Mesangial cell (primary cell): Measurements from ENCODE around the gene HPS3.

- RAMPAGE, long total RNA: no peak
Observed at GRCh38 chr3:148997607-148998135, 6.3 kb downstream of the GYG1 start.

DNA sequence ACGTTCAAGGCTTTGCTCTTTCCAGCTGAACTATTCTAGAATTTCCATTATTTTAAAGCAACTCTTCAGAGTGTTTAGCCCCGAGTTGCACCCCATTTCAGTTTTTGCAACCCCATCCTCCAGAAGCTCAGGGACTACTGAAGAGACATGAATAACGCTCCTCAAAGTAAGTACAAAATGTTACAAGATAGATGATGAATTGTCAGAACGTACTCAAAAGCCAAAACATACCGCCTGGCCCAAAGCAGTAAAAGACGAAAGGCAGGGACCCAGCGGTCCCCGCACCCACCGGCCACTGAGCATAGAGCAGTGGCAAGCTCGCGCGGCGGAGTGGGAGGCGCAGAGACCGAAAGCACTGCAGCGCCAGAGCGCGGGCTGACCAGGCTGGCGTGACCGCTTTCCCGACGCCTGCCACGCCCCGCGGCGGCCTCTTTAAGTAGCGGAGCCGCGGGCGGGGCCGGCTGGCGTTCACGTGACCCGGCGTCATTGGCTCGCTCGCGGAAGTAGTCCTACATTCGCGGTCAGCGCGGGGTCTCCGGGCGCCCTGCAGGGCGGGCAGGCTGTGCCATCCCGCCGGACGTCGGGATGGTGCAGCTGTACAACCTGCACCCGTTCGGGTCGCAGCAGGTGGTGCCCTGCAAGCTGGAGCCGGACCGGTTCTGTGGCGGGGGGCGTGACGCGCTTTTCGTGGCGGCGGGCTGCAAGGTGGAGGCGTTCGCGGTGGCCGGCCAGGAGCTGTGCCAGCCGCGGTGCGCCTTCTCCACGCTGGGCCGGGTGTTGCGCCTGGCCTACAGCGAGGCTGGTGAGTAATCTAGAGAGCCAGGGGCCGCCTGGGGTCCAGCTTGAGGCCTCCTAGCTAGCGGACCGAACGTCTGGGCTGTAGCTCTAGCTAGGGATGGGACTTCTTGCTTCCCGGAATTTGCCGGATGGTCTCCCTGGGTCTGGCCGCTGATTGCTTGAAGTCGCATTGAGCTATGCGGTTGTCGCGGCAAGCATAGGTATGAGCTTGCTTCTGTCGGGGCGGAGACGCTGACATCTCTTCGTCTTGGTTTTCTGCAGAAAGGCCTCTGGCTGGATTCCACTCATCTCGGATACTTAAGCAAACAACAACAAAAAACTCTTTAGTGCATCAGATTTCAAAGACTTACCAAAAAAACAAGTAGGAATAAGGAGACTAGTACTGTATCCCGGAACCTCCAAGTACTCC lies at the start of gene HPS3:
TSS of gene HPS3 (plus strand) at position 500 of the 1,207 bp plus-strand sequence.
- RAMPAGE, long total RNA: start-site peak on the plus strand centred at position 521 of the sequence, 22 bp wide, 117 reads

- RAMPAGE, long total RNA: no peak
Observed at GRCh38 chr3:149197542-149198106, 24.0 kb downstream of the CP start.

DNA sequence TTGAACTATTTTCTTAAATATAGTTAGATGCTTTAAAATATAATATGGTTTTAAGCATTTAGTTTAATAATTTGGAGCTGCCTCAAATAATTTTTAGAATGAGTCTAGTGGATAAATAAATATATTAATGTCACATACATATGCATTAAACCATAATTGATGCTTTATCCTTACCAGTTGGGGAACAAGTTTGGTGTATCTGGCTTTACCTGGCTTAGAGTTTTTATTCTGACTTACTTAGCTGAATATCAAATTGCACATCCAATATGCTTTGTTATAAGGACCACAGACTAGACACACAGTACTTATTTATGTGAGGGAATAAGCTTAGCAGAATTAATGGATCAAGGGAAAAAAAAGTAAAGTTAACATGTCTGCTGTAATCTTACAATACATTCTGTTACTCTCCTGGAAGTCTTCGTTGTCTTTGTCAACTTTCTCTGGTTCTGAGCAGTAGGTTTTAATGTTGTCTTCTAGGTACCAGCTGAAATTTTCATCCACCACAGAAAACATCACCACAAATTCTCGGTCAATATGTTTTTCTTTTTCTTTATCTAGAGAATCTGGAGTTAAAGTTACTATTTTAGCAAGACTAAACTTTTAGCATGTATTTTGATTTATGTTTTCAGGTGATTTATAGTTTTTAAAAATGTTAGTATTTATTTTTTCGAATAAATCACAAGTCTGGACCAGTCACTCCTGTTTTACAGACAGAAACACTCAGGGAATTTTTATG lies 12.6 kb downstream of the CP start:
- RAMPAGE, long total RNA: no peak

- RAMPAGE, long total RNA: no peak
Observed at GRCh38 chr3:149277263-149277538, 55.6 kb upstream of the CP start.

- RAMPAGE, long total RNA: no peak
Observed at GRCh38 chr3:149277552-149277907, 55.9 kb upstream of the CP start.

- RAMPAGE, long total RNA: no peak
Observed at GRCh38 chr3:149373675-149374340, 3.6 kb downstream of the TM4SF1 start.

- RAMPAGE, long total RNA: no peak
Observed at GRCh38 chr3:149375060-149376369, 1.9 kb downstream of the TM4SF1 start.

GRCh38 chr3:149384753-149385440 lies 7.4 kb upstream of the TM4SF1 start:
- RAMPAGE, long total RNA: no peak

DNA sequence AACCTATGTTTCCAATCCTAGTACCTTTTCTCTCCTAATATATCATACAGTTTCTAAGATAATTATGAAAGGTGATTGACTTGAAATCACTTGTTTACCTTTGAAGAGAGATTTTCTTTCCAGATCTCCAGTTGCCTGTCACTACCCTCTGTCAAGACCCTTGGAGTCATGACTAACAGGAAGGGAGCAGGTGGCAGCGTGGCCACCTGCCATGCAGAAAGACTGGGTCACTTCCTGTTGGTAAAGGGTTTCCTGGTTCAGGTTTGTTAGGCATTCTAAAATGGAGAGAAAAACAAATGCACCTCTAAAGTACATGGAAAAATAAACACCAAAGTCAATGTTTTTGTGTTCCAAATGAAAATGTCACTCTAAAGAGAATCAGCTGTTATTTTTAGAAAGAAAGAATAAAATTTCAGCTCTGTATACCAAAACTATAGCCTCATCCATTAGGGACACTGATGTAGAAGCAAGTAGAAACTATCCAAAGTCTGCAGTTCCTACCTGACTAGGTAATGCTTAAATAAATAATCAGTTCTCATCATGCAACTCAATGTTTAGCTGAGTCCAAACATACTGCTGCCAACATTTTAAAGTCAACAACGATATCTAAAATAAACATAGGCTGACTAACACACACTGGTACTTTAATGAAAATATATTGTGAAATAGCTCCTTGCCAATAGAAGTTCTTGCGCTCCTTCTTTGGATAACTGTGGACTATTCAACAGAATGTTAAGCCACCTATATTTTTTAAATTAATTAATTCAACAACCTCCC lies 23.9 kb upstream of the TM4SF1 start:
- RAMPAGE, long total RNA: no peak

DNA sequence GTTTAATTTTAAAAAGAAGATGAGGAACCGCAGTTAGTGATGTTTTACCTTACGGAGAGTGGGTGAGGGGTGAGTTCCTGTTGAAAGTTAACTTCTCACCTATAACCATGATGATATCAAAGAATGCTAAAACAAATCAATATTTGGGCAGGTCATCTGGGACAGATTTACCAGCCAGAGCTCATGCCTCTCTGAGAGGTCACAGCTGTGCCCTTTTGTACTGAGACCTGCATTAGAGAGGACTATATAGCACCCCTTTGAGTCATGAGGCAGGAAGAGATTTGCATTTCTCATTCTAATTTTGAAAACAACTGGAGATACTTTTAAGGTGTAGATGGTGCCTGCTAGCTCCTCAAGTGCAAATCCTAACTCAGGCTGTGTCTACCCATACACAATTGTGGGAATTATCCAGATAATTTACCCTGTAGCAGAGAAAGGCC lies 6.0 kb upstream of the TM4SF4 start:
- RAMPAGE, long total RNA: no peak

DNA sequence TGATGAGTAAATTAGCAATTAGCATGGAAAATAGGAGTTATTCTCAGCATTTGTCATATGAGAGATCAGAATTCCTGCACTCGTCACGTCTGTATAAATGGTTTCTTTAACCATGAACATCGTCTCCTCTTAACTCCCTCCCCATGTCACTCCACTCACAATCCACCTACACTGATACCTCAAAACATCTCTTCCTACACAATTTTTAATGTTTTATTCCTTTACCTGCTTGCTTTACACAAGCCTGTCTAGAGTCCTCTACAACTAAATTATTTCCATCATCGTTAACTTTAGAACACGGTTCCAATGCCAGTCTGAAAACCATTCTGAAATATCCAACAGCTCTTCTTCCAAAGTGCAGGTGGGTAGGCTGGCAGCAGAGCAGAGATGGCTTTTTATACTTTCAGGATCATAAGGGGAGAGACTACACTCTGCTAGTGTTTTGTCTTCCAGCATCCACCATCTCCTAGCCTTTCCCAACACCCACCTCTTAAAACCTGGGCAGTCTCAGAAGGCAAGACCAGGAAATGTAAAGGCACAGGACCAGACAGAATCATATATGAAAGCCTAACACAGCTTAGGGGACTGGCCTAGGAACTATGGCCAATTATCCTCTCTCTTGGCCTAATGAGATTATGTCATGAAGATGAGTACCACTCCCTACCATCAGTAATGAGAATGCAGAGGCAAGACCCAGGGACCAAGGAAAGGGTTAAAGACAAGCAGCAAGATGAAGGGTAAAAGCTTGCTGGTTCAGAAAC lies 45.0 kb downstream of the WWTR1 start:
- RAMPAGE, long total RNA: no peak

GRCh38 chr3:149626160-149626874 lies 31.5 kb downstream of the WWTR1 start:
- RAMPAGE, long total RNA: no peak

DNA sequence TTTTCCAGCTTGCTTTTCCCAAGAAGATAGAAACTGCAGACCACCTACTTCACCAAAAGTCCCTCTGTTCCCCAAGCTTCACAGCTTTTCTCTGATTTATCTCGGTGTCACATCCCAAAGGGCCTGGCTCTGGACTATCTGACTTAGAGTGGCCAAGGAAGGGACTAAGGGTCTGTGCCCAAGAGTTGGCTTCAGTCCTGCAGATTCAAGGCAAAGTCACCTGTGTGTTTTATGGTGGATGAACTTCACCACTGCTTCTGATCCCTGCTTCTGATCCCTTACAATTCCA lies 1.5 kb downstream of the WWTR1 start:
- RAMPAGE, long total RNA: no peak

- RAMPAGE, long total RNA: no peak
Observed at GRCh38 chr3:149781344-149781617, 11.1 kb downstream of the ANKUB1 start.

DNA sequence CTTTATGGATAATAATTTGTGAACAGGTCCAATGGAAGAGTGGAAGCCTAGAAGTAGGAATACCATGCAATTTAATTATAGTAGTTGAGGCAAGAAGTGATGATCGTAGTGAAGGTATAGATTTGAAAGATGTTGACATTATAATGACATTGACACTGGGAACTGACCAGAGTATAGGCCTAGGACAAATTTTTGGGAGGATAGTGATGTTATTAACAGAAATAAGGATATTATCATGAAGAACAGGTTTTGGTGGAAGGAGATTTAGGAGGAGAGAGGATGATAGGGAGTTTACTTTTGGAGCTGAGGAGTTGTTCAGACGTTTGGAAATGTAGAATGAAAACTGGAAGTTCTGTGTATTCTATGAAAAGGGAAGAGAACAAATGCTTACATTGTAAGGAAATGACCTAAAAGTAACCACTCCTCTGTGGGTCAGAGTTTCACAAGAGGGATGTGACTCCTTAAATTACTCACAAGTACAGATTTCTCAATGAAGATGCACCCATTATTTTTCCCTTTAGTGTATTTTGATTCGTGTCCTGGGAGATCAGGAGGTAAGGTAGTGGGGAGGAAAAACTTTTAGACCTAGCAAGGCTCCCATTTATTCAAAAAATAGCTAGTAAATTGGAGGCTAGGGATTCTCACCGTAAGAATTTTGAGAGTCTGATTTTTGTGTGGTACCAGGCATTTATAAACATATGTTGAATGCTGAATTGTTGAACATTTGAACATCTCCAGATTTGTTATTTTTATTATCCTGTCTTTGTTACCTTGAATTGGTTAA lies 3.9 kb downstream of the RNF13 start:
- RAMPAGE, long total RNA: no peak

DNA sequence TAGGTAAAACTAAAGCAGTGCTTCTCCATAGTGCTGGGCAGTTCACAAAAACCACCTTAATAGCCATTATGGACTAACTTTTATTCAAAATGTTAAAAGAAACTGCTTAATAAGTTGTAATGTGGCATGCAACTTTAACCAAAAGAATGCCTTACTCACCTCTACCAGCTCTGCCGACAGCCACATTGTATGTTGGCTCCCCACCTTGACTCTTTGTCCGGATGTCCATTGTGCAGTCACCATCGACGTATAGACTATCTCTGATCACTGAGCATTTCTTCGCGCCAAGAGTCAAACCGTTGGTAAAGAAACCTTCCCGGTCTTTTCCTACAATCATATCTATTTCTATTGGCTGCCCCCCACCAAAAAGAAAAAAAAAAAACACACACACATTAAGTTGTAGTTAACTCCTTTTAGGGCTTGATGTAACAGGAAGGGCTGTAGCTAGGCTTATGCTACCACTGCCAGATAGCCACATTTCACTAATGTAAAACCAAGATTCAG lies 2.4 kb downstream of the PFN2 start:
- RAMPAGE, long total RNA: no peak

DNA sequence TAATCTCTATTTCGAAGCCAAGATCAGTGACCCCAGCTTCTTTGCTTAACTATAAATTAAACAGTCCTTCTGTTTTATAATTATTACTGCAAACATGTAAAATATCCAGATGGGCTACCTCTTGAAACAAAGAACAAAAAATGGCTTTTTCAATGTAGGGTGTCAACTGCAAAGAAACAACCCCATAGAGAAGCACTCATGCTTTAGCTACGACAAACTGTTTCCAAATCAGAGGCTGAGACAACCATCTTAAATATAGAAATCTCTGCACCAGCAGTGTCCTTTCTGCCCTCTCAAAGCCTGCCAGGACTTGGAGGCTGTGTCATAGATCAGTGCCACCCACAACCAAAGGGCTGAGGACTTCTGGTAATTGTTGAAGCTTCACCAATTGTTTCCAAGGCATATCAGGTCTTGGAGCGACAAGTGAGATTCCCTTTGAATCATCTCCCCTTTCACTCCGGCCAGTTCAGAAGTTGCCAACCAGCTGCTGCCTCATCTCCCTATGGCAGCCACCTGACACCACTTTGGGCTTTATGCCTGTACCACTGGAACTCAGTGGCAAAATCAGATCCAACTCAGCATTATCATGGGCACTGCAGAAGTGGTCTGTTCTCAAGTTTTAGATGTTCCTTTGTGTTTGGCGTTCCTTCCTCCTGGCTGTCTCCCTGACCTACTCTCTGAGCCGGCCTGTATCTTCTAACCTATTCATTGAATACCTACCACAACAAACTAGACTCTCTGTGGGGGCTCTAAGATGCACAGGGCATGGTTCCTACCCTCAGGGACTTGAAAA lies 90.6 kb upstream of the PFN2 start:
- RAMPAGE, long total RNA: no peak

- RAMPAGE, long total RNA: no peak
Observed at GRCh38 chr3:150183906-150184498, 213.3 kb upstream of the PFN2 start.

GRCh38 chr3:150250835-150251842 lies 157.0 kb upstream of the TSC22D2 start:
- RAMPAGE, long total RNA: no peak